HT1080 (cell line): ENCODE measurements around a stretch of chr6.

DNA sequence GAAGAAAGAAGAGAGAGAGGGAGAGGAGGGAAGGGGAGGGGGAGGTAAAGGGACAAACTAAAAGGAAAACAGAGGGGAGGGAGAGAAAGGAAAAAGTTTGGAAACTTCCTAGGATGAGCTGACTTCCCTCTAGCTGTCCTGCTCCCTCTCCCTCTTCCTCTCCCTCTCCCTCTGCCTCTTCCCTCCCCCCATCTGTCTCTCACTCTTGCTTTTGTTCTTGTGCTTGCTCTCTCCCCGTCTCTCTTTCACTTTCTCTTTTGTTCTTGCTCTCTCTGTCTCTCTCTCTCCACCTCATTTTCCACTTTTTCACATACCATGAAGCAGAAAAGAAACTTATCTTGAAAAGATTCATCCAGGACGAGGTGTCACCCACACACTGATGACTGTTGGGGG, 56.4 kb upstream of the DUSP22 start:
RAMPAGE:
- cytosol, long total RNA, result no peak
- long total RNA, result no peak
- nucleus, long total RNA, result no peak

DNA sequence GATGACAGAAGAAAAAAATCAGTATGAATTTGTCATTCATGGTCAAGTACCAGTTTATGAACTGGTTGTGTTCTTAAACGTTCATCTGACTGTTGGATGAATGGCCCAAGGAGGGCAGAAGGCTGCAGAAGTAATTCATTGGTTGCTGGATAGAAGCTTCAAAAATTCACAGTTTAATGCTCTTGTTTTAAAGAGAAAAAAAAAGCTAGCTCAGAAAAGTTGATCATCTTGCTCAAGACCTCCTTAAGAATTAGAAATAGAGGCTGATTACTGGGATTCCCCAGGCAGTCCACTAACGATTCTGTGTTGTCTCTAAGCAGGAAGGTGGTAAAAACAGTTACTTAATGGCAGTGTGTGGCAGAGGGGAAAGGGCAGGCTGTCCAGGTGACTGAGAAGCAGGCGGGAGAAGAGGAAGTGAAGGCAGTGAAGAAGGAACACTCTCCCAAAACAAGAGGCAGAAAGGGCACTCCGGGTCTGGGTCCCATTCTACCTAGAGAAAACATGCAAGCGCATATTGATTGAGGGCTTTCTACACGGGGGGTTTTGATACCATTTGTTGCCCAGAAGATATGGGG, 1.9 kb upstream of the DUSP22 start:
RAMPAGE:
- cytosol, long total RNA, result no peak
- long total RNA, result no peak
- nucleus, long total RNA, result no peak

DNA sequence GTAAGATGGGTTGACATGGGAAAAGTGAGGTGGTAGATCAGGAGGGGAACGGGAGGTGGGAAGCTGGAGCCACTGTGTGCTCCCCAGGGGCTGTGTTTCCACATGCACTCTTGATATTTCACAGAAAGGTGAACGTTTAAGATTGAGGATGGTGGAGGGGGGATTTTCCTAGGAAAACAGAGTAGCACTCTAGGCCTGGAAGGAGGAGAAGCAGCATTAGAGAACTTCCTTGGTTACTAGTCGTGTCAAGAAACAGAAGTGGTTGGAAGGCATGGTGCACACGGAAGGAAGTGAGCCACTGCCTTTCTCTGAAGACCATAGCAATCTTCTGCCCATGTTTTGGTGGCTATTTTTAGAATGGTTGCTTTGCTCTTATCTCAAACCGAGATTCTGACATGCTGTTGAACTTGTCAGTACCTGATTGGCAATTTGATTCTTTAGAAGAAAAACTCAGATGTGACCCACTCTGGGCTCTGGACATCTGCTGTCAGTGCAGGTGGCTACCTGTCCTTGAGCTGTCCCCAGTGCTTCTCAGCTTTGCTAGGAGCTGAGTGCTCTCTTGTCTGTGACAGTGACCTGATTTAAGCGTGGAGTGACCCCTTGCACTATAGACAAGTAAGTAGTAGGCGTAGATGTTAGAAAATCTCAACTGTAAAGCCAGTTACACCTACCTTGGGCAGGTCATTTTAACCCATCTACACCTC, 44.4 kb downstream of the DUSP22 start:
RAMPAGE:
- cytosol, long total RNA, result no peak
- long total RNA, result no peak
- nucleus, long total RNA, result no peak

DNA sequence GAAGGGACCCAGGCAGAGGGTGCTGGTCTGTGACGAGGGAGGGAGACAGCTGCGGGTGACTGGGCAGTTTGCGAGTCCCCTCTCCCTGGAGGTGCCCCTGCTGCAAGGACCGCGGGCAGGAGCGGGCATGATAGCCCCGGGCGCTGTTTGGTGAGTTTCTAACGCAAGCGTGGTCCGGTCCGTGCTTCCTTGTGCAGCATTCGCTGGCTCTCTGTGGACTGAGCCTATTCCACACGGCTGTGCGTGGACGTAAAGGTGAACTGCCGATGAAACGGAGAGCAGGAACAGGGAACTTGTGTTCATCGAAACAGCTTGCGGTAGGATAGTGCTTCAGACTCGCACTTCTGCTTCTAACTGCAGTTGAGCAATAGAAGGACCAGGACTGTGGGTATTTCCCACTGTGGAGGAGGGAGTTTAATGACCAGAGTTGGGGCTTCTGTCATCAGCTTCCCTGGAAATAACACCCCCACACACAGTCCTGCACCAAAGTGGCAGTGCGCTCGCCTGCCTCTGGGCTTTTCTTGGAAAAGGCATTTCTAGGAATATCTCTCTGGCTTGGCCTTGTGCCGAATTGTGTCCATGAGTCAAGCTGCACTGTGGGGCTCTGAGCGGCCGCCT, 48.8 kb downstream of the DUSP22 start:
RAMPAGE:
- cytosol, long total RNA, result no peak
- long total RNA, result no peak
- nucleus, long total RNA, result no peak

RAMPAGE:
- cytosol, long total RNA, result no peak
- long total RNA, result no peak
- nucleus, long total RNA, result no peak
Measured at GRCh38 chr6:401214-402127, 9.9 kb downstream of the IRF4 start.

RAMPAGE:
- cytosol, long total RNA, result no peak
- long total RNA, result no peak
- nucleus, long total RNA, result no peak
Measured at GRCh38 chr6:403456-404305, 12.1 kb downstream of the IRF4 start.

RAMPAGE:
- cytosol, long total RNA, result no peak
- long total RNA, result no peak
- nucleus, long total RNA, result no peak
Measured at GRCh38 chr6:434627-434973, 43.0 kb downstream of the IRF4 start.

RAMPAGE:
- cytosol, long total RNA, result no peak
- long total RNA, result no peak
- nucleus, long total RNA, result no peak
Measured at GRCh38 chr6:453080-453945, 61.8 kb downstream of the IRF4 start.

DNA sequence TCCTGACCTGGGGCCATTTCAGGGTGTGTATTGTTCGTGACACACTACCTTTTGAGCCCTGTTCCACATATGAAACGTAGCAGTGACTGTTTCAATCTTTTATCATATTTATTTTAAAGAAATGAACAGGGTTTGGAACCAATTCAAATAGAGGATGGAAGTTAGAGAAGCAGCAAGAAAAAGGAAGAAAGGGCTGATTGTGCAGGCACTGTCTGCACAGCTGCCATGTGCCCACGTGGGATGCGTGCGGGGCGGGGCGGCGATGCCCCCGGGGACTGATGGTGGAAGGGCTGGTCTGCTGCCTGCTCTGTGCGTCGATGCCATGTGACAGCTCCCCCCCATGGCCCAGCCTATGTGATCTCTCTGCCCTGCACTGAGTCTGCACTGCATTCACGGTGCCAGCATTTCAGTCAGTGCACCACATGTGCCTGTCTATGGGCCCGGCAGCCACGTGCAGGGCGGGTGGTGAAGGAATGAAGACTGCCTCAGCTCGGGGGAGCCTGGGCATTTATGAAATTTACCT, 96.4 kb downstream of the IRF4 start:
RAMPAGE:
- cytosol, long total RNA, result no peak
- long total RNA, result no peak
- nucleus, long total RNA, result no peak

RAMPAGE:
- cytosol, long total RNA, result no peak
- long total RNA, result no peak
- nucleus, long total RNA, result no peak
Measured at GRCh38 chr6:617278-618057, 39.4 kb downstream of the HUS1B start.

DNA sequence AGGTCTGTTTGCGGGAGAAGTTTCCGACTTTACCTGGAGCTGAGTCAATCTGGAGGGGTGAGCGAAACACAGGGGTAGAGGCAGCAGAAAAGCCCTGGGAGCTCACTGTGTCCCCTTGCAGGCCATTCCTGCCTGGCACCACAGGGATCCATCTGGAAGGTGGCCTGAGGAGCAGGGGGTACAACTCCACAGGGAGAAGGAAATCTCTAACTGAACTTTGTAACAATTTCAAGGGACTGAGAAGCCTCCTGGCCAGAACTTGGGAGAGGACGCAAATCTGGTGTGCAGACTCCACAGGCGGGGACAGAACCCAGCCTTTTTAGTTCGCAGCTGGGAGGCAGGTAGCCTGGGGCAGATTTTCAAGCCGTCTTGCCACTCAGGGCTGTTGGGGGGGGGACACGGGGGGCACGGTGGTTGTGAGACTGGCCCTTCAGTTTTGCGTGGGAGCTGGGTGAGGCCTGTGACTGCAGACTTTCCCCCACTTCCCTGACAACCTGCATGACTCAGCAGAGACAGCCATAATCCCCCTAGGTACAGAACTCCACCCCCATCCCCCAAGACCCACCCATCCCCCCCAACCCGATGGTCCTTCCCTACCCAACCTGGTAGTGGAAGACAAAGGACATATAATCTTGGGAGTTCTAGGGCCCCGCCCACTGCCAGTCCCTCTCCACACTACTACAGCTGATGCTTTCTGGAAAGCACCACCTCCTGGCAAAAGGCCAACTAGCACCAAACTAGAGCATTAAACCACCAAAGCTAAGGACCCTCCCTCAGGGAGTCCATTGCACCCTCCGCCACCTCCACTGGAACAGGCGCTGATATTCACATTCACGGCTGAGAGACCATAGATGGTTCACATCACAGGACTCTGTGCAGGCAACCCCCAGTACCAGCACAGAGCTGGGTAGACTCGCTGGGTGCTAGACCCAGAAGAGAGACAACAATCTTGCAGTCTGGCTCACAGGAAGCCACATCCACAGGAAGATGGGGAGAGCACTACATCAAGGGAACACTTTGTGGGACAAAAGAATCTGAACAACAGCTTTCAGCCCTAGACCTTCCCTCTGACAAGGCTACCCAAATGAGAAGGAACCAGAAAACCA, 3.1 kb upstream of the HUS1B start:
RAMPAGE:
- cytosol, long total RNA, result no peak
- long total RNA, result no peak
- nucleus, long total RNA, result no peak

DNA sequence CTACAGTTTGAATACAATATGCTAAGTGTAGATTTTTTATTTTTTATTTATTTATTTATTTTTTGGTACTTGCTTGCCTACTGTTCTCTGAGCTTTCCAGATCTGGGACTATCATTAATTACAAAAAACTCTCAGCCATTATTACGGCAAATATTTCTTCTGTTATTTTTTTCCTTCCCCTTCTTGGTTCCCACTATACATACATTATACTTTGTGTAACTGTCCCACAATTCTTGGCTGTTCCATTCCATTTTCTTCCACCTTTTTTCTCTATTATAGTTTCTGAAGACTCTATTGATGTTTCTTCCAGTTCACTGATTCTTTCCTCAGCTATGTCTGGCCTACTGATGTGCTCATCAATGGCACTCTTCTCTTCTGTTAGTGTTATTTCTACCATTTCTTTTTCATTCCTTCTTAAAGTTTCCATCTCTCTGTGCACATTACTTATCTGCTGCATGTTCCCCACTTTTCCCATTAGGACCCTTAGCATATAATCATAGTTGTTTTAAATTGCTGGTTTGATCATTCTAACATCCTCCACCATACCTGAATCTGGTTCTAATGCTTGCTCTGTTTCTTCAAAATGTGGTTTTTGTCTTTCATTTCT, 15.1 kb upstream of the HUS1B start:
RAMPAGE:
- cytosol, long total RNA, result no peak
- long total RNA, result no peak
- nucleus, long total RNA, result no peak

DNA sequence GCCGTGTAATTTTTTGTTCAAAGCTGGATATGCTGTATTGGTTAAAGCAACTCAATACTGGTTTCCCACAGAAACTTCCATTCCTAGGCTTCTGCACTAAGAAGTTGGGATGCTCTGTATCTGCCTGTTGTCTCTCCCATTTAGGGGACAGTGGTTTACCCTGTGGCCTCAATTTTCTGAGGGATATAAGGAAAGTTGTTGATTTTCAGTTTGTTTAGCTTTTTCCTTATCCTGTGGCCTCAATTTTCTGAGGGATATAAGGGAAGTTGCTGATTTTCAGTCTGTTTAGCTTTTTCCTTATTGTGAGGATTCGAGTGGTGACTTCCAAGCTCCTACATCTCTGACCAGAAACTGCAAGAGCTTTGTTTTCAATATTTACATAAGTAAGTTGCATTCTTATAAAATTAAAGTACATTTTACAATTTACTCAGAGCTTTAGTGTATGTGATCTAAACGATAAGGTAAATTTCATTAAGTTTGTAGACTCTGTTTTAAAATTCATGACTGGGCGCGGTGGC, 15.6 kb upstream of the HUS1B start:
RAMPAGE:
- cytosol, long total RNA, result no peak
- long total RNA, result no peak
- nucleus, long total RNA, result no peak

DNA sequence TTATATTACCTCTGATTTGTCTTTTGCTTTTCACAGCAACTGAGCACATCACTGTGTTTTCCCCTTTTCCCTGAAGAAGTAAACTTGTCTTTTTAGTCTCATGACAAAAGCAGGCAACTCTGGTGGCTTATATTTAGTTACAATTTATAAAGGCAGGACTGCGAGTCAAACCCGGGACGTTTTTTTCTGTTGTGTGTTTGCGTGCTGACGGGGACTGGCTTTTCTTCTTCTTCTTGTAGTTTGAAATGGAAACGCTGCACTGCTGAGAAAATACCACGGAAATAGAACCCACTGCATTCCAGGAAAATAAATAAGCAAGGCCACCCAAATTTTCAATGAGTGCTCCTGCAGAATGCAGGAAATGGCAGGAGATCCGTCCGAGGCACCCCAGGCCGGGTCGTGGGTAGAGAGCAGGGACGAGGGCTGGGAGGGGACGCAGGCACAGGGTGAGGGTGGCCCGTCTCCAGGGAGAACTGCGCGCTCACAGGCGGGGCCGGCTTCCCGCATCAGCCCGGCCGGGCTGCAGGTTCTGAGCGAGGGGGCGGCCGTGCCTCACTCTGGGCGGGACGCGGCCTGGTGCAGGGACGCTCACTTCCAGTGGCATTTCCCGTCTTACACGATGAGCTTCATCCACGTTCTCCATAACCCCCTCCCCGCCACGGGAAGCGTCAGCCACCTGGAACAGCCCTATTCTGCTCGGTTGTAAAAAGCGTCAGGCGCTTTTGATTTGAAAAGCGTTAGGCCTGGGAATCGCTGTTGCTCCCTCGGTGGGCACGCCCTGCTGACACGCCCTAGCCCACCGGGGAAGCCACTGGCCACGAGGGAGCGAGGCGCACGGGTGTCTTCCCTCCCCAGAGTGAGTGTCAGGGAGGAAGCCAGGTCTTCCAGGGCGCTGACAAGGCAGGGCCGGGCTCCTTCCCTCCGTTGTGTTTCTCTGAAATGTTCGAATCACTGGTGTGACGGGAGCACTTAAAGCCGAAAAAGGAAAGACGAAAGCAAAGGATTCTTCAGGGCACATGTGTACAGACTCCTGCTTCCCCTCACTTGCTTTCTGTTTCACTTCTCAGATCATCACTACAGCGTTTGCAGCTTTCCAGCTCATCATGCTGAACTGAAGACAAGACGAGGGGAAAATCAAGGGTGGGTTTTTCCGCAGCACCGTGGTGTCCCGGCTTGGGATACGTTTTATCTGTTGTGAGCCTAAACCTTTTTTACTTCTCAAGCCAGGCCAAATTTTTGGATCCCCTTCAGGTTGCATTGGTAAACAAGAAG, 18.0 kb upstream of the EXOC2 start:
RAMPAGE:
- cytosol, long total RNA, result no peak
- long total RNA, result no peak
- nucleus, long total RNA, result no peak

GRCh38 chr6:901436-902334, 208.7 kb upstream of the EXOC2 start:
RAMPAGE:
- cytosol, long total RNA, result no peak
- long total RNA, result no peak
- nucleus, long total RNA, result no peak

DNA sequence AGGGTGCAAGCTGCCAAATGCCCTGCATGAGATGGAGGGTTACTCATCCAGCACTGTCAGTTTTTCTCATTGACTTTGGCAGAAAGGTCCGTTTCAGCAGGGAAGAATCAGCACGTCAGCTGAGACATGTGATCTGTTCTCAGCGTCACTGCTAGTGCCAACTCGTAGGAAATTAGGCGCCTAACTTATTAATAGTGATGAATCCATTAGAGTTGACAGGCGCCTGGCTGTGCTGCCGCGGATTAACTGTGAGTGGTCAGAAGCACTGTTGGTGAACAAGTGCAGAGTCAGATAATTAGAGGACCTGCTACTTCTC, 175.5 kb upstream of the FOXQ1 start:
RAMPAGE:
- cytosol, long total RNA, result no peak
- long total RNA, result no peak
- nucleus, long total RNA, result no peak

RAMPAGE:
- cytosol, long total RNA, result no peak
- long total RNA, result no peak
- nucleus, long total RNA, result no peak
Measured at GRCh38 chr6:1161352-1161708, 150.6 kb upstream of the FOXQ1 start.

RAMPAGE:
- cytosol, long total RNA, result no peak
- long total RNA, result no peak
- nucleus, long total RNA, result no peak
Measured at GRCh38 chr6:1614756-1615116, 5.0 kb downstream of the FOXC1 start.

DNA sequence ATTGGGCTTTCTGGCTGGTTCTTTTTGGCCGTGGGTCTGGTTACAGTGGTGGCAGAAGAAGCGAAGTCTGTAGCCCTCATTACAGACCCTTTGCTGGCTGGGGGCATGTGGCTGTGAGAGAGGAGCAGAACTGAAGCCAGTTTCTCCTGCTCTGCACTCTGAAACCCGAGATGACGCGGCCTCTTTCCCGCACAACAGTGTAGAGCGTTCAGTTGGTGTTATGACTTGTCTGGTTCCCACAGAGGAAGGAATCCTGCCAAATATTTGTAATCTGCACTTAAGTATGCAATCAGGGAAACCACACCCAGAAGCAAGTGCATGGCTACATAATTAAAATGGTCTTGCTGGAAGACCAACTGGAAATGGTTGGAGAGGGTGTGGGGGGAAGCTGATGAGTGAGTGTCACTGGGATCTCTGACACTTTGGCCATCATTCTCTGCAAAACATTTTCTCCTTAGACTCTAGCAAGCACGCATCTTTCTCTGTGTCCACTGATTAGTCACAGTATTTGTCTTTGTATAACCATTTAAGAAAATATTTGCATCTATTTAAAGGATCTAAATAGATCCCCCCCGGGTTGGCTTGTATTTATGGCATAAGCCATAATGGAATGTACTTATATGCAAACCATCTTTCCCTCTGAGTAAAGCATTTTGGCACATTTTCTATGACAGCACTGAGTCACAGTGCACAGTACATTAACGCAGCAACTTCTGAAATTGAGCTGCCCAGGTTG, 76.5 kb downstream of the FOXC1 start:
RAMPAGE:
- cytosol, long total RNA, result no peak
- long total RNA, result no peak
- nucleus, long total RNA, result no peak

GRCh38 chr6:1848135-1848808, 238.6 kb downstream of the FOXC1 start:
RAMPAGE:
- cytosol, long total RNA, result no peak
- long total RNA, result no peak
- nucleus, long total RNA, result no peak